Daoy (cell line): ENCODE results near the genes GNRHR and TMPRSS11A.

GRCh38 chr4:56649759-56650545, 31.1 kb downstream of the HOPX start:
- RAMPAGE, long total RNA: no peak

DNA sequence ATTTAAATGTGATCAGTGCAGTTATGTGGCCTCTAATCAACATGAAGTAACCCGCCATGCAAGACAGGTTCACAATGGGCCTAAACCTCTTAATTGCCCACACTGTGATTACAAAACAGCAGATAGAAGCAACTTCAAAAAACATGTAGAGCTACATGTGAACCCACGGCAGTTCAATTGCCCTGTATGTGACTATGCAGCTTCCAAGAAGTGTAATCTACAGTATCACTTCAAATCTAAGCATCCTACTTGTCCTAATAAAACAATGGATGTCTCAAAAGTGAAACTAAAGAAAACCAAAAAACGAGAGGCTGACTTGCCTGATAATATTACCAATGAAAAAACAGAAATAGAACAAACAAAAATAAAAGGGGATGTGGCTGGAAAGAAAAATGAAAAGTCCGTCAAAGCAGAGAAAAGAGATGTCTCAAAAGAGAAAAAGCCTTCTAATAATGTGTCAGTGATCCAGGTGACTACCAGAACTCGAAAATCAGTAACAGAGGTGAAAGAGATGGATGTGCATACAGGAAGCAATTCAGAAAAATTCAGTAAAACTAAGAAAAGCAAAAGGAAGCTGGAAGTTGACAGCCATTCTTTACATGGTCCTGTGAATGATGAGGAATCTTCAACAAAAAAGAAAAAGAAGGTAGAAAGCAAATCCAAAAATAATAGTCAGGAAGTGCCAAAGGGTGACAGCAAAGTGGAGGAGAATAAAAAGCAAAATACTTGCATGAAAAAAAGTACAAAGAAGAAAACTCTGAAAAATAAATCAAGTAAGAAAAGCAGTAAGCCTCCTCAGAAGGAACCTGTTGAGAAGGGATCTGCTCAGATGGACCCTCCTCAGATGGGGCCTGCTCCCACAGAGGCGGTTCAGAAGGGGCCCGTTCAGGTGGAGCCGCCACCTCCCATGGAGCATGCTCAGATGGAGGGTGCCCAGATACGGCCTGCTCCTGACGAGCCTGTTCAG, 22.4 kb downstream of the REST start:
- RAMPAGE, long total RNA: no peak

- RAMPAGE, long total RNA: no peak
Observed at GRCh38 chr4:57102896-57103830, 7.0 kb downstream of the IGFBP7 start.

DNA sequence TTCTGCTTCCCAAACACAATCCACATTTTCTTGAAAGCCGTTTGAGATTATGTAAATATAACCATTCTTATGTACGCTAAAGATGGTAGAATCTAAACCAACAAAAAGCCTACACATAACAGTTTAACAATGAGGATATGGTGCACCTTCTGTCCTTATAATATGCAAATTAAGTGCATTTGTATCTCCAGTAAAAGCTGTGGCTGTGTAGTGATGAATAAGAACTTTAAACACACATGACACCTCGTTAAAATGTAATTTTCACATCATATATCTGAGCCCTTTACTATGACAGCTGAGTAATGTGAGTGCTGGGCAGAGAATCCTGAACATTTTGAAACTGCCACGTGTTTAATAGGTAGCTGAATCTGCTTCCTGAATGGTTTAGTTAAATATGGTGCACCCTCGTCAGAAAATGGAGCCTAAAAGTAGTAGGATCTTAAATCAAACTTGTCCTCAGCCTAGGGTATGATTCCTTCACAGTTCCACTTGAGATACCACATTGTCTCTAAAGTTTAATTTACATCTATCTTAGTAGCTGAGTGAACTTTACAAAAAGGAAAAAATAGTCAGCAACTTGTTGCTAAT, 540.8 kb downstream of the ADGRL3 start:
- RAMPAGE, long total RNA: no peak

DNA sequence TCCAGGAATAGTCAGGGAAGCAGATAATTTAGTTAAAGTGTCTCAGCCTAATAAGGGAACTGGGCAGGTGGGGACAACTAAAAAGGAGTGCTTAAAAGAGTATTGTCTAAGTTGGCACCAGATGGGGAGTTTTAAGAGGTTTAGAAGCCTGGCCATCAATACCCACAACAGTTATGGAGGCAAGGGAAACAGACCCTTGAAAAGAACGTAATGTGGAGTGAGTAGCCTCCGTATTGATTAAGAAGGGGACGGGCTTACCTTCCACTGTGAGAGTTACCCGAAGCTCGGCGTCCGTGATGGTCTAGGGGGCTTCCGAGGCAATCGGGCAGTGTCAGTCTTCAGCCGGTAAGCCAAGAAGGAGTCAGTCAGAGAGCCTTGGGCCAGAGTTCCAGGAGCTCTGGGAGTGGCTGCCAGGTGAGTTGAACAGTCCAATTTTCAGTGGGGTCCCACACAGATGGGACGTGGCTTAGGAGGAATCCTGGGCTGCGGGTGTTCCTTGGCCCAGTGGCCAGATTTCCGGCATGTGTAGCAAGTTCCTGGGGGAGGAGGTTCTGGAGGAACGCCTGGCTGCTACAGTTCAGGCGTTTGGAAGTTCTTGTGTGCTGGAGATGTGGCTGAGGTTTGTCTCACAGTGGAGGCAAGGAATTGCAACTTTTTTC, 567.2 kb downstream of the ADGRL3 start:
- RAMPAGE, long total RNA: no peak

GRCh38 chr4:62134002-62134396, 933.9 kb downstream of the ADGRL3 start:
- RAMPAGE, long total RNA: no peak

DNA sequence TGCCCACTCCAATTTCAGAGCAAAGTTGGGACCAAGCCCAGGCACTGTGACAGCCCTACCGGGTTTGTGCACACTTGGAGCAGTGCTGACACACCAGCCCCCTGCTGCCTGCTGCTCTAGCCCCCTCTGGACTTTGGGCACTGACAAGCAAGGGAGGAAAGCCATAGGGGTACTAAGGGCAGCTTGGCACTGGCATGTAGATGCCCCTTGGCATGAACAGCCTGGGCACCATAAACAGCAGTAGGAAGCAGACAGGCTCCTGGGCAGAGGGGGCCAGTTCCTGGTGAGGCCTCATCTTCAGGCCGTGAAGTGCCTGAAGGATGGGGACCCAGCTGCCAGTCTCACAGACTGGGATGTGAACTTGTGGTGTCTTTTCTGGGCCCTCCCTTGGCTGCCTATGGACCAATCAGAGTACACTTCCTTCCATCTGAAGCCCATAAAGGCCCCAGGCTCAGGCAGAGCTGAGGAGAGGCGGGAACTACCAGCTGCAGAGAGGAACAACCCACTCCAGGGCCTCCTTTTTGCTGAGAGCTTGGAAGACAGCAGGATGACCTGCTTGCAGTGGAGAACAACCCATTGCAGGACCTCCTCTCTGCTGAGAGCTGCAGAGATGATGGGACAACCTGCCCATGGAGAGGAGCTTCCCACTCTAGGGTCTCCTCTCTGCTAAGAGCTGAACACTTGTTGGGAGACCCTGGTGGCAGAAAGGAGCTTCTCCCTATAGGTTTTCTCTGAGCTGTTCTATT, 68.6 kb downstream of the TECRL start:
- RAMPAGE, long total RNA: no peak

DNA sequence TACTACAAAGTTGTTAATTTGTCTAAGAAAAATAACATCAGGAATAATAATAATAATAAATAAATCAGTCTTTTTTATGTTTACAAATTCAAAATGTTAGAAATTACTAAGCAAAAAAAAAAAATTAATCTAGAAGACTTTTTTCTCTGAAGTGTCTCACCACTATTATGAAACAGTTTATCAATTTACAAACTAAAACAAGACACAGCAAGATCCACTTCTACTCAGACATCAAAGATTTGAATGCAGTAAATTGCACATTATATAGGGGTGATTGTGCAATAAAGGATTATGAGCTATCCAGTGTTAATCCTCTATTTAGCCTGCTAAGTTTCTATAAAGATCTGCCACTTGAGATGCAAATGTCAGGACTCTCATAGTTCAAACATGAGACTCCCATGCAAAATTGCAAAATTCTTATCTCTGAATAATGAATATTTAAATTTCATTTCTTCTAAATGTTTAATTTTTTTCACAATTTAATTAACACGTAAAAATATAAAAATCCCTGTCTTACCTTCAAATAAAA, 2.3 kb downstream of the TECRL start:
- RAMPAGE, long total RNA: no peak

GRCh38 chr4:64608542-64609023, 199.3 kb upstream of the TECRL start:
- RAMPAGE, long total RNA: no peak

DNA sequence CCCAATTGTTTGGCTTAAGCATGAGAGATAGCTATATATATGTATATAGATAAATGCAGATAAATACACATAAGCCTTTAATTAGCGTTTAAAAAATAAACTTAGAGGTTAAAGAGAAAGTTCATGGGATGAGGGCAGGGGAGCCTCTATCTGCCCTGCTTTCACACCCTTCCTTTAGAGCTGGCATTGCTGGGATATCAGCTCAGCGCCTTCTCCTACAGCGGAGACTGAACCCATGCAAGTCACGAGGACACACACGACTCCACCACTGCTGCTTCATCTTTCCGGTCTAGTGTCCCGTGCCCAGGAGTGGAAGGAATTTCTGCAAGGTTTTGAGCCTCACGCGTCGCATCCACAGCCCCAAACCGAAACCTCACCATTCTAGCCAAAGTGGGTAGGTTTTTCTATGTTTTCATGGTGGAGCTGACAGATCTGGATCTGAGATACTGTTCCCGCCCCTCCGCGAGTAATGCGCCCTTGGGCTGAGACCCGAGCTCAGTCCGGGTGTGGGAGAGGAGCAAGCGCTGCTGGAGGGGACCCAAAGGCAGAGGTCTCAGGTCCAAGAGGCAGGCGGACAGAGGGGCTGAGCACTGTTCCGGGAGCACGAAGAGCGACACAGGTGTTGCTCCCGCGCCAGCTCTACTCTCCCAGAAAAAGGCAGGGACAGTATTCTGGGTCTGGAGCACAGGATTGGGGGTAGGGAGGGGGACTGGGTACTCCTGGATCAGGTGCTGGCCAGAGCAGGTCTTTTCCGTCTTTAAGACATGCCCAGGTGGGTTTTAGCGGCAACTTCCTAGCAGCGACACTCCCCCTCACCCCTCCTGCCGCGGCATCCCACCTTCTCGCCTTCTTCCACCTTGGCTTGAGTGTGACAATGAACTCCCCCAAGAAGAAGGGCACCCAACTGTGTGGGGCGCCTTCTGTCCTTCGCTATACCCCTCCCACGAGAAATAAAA, 2.0 kb downstream of the EPHA5 start:
- RAMPAGE, long total RNA: no peak

DNA sequence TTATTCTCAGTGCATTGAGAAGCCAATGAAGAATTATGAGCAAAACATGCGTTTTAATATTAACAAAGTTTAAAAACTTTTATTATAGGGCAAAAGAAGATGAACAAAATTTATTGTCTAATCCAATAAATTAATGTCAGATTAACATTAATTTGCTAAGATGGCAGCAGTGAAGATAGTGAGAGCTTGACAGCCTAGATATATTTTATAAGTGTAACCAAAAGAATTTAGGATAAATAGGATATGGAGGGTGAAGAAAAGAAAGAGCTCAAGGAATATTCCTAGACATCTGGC, 603.4 kb downstream of the CENPC start:
- RAMPAGE, long total RNA: no peak

- RAMPAGE, long total RNA: no peak
Observed at GRCh38 chr4:67659312-67659756, 41.6 kb downstream of the UBA6 start.

GRCh38 chr4:67697865-67698480, 3.0 kb downstream of the UBA6 start:
- RAMPAGE, long total RNA: no peak

DNA sequence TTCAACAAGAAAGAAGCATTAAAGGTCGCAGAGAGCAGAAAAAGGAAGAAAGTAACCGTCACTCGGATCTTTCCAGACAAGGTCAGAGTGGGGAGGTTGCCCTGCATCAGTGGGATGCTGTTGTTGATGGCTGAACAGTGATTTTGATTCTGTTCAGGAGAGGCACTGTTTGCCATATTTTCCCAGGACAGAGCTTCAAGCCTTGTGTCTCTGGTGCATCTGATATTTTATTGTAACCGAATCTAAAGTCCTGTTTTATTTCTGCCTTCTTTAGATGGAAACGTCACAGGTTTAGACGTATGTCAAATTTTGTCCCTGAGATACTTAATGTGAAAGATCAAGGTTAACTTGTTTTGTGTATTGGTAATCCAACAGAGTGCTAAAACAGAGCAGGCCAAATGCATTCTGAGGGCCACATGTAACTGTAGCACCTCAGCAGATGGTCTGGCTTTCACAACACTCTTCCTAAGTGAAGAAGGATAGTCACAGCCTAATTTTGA, at the start of gene GNRHR:
GNRHR (minus strand) TSS at position 229 of the 500 bp plus-strand sequence.
- RAMPAGE, long total RNA: no peak

DNA sequence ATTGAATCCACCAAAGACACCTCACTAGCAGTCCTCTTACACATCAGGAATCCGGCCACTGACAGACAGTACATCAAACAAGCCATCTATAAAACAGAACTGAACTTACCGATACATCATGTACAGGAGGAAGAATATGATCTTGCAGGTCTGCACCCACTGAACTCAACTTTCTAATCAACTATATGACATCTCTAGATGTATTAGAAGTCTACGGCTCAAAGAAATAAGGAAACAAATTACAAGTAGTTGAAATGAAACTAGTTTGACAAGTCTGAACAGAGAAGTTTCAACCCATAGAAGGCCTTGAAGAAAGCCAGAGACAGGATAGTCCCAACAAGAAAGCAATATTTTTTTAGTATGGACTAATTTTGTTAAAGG, at the start of gene TMPRSS11A:
TMPRSS11A (minus strand) TSS at position 220 of the 381 bp plus-strand sequence.
- RAMPAGE, long total RNA: no peak

DNA sequence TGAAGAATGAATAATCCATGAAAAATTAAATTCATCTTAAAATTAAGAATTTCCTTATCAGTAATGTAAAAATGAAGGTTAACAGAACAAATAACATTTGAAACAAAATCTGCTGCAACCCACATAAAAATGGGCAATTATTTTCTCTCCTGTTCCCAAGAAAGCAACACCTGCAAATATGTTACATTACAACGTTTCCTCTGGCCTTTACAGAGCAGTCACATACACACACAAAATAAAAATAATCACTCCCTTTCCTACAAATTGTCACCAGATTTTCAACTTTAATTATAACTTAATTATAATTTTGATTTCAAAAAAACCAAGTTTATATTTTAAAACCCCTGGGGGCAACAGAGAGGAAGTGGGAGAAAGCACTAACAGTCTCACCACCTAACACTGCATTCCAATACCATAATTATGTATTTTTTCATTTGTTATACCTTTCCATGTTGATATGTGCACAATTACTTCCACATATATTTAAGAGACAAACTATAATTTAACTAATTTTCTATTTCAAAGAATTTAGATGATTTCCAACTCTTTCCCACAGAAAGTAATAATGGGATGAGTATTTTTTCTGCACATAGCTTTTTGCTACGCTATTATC, 21.7 kb downstream of the YTHDC1 start:
- RAMPAGE, long total RNA: no peak

DNA sequence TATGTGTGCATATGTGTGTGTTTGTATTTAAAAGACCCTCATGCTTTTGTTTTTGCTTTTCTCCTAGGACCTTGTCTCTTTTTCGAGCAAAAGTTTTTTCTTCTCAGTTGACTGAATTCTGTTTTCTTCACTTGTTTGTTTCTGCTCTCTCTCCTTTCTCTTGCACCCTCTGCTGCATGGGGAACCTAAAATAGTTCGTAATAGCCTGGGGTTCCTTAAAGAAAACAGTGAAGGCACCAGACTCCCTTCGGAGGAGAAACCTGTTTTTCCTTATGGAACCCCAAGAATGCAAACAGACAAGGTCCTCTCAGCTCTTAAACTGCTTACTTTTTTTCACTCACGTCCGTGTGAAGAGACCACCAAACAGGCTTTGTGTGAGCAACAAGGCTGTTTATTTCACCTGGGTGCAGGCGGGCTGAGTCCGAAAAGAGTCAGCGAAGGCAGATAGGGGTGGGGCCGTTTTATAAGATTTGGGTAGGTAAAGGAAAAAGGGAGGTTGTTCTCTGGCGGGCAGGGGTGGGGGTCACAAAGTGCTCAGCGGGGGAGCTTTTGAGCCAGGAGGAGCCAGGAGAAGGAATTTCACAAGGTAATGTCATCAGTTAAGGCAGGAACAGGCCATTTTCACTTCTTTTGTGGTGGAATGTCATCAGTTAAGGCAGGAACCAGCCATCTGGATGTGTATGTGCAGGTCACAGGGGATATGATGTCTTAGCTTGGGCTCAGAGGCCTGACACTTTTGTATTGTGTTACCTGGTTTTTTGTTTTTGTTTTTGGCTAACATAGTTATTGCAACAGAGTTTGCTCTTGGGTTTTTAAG, 40.2 kb upstream of the TMPRSS11E start:
- RAMPAGE, long total RNA: no peak

DNA sequence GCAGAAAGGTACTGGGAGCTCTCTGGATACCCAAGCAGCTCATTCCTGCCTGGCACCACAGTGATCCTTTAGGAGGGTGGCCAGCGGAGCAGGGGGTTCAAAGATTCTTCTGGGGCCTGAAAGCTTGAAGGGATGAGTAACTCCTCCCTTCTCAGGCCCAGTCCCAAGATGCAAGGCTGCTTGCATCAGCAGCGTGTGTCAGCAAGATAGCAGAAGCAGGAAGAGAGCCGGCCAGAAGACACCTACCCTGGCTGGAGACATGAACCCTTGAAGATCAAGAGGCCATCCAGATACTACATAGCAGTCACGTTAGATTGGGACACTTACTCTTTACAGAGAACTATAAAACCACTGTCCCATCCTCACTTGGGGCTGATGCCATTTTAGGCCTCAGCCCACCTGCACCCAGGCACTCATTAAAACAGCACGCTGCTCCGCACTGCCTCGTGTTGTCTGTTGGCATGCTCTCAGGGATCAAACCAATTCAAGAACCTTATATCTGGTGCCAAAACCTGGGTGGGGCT, 6.6 kb downstream of the UGT2B17 start:
- RAMPAGE, long total RNA: no peak

DNA sequence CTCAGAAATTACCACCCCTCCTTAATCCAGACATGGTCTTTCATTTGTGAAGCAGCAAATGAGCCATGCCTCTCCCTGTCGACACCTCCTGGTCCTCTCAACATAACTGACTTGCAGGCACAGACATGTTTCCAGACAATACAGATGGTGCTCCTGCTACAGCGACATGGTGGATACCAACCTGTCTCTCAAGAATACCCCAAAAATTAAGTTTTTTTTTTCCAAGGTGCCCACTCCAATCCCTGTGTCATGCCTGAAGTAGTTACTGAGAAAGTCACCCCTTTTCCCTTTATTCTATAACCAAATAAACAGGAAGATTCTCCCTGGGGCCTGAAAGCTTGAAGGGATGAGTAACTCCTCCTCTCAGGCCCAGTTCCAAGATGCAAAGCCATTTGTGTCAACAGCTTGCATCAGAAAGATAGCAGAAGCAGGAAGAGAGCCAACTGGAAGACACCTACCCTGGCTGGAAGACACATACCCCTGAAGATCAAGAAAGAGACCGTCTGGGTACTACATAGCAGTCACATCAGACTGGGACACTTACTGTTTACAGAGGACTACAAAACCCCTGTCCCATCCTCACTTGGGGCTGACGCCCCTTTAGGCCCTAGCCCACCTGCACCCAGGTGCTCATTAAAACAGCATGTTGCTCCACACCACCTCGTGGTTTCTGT, 5.5 kb upstream of the UGT2B17 start:
- RAMPAGE, long total RNA: no peak

DNA sequence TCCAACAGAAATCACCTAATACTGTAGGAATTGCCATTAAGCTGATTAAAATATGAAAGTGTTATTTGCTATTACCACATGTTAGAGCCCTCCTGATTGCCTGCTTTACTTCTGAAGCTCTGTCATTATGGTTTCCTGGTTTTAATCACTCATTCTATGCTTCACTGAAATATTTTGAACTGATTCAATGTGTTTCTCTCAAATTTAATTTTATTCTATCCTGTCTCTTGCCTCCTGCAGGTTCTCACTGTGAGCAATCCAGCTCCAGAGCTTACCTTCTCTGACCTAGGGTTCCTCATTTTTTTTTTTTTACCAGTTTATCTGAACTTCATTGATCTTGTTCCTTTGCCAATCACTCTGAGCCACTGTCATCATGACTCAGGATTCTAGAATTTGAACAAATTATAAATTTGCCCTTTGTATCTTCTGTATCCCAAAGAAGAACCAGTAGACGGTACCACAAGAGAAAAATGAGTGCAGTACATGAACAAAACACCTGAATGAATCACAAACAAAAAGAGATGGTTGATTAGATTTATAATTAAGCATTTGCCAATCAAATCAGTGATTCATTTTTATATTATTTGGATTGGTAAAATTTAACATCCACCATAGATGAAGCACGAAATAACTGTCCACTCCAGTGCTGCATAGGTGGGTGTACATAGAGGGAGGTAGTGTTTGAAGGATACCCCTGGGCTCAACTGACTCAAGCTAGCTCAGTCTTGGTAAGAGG, 48.3 kb upstream of the UGT2B15 start:
- RAMPAGE, long total RNA: no peak